ENCODE measurements around the gene DUOXA2.

- PRO-cap = no peak
- RAMPAGE, long total RNA, 2 experiments = no peak in any of the 2 experiments
Measured at GRCh38 chr15:44324722-44324970, 36.1 kb downstream of the GOLM2 start.

DNA sequence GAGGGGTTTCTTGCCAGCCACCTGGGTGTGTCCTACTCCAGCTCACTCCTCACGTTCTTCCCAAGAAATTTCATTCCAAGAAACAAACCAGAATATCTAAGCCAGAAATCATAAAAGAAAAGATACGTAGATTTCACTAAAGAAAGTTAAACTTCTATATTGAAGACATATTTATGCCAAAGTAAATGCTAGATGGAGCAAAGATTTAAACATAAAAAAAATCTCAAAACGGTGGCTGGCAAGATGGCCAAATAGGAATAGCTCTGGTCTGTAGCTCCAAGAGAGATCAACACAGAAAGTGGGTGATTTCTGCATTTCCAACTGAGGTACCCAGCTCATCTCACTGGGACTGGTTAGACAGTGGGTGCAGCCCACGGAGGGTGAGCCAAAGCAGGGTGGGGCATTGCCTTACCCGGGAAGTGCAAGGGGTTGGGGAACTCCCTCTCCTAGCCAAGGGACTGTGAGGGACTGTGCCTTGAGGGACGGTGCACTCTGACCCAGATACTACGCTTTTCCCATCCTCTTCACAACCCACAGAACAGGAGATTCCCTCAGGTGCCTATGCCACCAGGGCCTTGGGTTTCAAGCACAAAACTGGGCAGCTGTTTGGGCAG, 19.2 kb upstream of the SPG11 start:
- PRO-cap = no peak
- RAMPAGE, long total RNA, 2 experiments = no peak in any of the 2 experiments

- PRO-cap = no peak
- RAMPAGE, long total RNA, 2 experiments = no peak in any of the 2 experiments
Measured at GRCh38 chr15:45048435-45049161, 25.6 kb downstream of the SORD start.

GRCh38 chr15:45113832-45114911, at the start of gene DUOXA2:
TSS of gene DUOXA2 (plus strand) at chr15:45114326.
- PRO-cap = no peak
- RAMPAGE, long total RNA, 2 experiments = no peak in any of the 2 experiments

- PRO-cap = bidirectional peak, plus-strand start at chr15:45129470, minus-strand start at chr15:45129277
- RAMPAGE, long total RNA, 2 experiments = no peak in any of the 2 experiments
Measured at GRCh38 chr15:45128676-45129662, 710 bp downstream of the DUOXA1 start.

DNA sequence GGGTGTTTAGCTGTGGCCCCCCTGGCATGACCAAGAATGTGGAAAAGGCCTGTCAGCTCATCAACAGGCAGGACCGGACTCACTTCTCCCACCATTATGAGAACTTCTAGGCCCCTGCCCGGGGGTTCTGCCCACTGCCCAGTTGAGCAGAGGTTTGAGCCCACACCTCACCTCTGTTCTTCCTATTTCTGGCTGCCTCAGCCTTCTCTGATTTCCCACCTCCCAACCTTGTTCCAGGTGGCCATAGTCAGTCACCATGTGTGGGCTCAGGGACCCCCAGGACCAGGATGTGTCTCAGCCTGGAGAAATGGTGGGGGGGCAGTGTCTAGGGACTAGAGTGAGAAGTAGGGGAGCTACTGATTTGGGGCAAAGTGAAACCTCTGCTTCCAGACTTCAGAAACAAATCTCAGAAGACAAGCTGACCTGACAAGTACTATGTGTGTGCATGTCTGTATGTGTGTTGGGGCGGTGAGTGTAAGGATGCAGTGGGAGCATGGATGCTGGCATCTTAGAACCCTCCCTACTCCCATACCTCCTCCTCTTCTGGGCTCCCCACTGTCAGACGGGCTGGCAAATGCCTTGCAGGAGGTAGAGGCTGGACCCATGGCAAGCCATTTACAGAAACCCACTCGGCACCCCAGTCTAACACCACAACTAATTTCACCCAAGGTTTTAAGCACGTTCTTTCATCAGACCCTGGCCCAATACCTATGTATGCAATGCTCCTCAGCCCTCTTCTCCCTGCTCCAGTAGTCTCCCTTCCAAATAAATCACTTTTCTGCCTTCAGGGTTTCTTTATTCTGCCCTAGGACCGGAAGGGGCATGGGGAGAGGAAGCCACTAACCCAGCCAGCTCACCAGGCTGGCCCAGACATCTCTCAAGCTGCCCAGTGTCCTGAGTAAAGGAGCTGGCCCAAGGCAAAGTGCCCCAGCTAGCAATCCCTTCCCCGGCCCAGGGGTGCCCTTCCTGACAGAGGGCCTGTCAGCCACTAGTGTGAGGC, 22.7 kb downstream of the SHF start:
- PRO-cap = no peak
- RAMPAGE, long total RNA, 2 experiments = start-site peak on the plus strand in 1 of 2 experiments, centred at position 304 of the sequence, 29 reads per replicate

DNA sequence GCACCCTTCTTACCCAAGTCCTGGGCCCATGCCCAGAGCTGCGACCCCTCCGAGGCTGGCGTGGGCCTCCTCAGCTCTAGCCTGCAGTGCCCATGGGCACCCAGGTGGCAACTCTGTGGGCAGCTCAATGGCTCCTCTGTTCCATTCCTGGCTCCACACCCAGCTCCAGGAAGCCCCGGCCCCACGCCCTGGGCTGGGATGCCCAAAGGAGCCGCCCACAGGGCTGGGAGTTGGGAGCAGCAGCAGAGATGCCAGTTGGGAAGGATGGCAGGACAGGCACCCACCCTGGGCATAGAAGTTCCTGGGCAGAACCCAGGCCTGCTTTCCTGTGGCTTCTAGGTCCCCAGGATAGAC, 6.7 kb downstream of the SHF start:
- PRO-cap = unidirectional peak, plus-strand start at position 254 of the sequence
- RAMPAGE, long total RNA, 2 experiments = no peak in any of the 2 experiments

- PRO-cap = no peak
- RAMPAGE, long total RNA, 2 experiments = no peak in any of the 2 experiments
Measured at GRCh38 chr15:45186845-45187830, 628 bp downstream of the SHF start.

GRCh38 chr15:45378887-45379439, 619 bp upstream of the GATM start:
- PRO-cap = no peak
- RAMPAGE, long total RNA, 2 experiments = no peak in any of the 2 experiments

DNA sequence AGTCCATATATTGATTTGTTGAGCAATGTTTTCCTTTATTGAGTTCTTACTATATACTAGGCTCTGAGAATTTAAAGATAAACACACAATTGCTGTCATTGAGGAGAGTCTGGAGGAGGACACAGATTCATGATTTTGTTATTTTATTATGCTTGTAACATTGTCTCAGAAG, 19.1 kb downstream of the C15orf48 start:
- PRO-cap = no peak
- RAMPAGE, long total RNA, 2 experiments = no peak in any of the 2 experiments

DNA sequence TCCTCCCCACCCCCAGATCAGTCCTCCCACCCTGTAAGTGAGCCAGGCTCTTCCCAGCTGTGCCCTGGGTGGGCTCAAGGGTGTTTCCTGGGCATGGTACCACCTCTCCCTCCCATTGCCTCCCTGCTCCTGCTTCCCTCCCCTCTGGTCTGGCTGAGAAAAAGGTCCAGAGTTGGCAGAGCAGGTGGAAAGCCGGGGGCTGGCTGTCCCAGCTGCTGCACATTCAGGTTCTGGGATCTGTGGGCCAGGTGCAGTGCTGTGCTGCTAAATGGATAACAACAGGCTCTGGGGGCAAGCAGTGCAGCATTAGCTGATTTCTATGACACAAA, 24.7 kb downstream of the C15orf48 start:
- PRO-cap = no peak
- RAMPAGE, long total RNA, 2 experiments = no peak in any of the 2 experiments

DNA sequence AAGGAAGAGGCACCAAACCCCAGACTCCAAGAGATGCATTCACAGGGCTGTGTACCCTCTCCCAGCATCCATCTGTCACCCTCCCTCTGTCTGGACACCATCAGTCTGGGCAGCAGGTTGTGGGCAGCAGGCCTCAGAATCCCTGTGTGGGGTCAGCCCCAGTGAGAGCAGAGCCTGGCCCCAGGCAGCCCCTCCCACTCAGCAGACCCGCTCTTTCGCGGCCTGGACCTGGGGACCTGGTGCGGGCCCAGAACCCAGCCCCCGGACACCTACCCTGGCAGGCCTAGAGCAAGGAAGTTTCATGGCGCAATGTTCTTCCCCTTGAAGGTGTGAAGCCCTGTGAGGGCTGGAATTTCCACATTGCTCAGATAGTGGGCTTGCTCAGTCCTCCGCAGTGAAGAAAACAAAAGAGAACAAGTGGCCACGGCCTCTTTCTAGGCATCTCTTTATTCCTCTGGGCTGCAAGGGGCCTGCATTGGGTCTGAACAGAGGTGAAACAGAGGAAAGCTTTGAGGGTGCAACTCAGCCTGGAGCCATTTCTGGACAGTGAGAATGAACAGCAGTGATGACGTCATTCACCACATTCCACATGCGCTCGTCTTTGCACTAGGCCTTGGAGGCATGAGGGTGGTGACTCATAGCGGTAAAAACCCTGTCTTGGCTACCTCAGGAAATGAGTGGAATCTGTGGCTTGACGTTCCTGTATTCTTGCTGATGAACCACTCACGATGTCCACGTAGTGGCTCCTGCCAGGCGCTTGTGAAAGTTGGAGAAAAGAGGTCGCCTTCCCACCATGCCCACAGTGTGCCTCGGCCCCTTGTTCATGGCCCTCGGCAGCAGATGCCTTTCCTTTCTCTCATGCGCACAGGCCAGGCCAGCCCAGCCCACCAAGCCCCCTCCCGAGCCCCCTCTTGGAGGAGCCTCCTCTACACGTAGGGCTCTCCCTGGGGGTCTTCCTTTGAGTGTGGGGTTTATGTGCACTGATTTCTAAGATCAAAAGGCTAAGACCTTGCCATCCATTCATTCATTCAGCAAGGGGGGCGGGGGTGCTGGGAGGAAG, 26.1 kb downstream of the C15orf48 start:
- PRO-cap = no peak
- RAMPAGE, long total RNA, 2 experiments = no peak in any of the 2 experiments

- PRO-cap = no peak
- RAMPAGE, long total RNA, 2 experiments = no peak in any of the 2 experiments
Measured at GRCh38 chr15:45521859-45522713, 469 bp downstream of the SLC30A4 start.

DNA sequence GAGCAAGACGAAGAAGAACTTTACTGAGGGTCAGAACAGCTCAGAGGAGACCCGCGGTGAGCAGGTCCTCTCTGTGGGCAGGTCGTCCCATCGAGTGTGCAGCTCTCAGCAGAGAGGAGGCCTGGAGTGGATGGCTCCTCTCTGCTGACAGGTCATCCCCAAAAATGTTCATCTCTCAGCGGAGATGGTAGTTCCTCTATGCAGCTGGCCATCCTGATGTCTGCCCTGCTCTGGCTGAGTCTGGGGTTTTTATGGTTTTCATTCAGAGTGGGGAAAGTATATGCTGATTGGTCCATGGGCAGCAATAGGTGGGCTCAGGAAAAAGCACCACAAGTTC, 13.4 kb upstream of the BLOC1S6 start:
- PRO-cap = no peak
- RAMPAGE, long total RNA, 2 experiments = no peak in any of the 2 experiments

DNA sequence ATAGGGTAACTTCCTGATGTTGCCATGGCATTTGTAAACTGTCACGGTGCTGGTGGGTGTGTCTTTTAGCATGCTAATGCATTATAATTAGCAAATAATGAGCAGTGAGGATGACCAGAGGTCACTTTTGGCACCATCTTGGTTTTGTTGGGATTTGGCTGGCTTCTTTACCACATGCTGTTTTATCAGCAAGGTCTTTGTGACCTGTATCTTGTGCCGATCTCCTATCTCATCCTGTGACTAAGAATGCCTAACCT, 3.3 kb upstream of the BLOC1S6 start:
- PRO-cap = no peak
- RAMPAGE, long total RNA, 2 experiments = no peak in any of the 2 experiments

GRCh38 chr15:45586481-45586792, 742 bp upstream of the BLOC1S6 start:
- PRO-cap = no peak
- RAMPAGE, long total RNA, 2 experiments = no peak in any of the 2 experiments

DNA sequence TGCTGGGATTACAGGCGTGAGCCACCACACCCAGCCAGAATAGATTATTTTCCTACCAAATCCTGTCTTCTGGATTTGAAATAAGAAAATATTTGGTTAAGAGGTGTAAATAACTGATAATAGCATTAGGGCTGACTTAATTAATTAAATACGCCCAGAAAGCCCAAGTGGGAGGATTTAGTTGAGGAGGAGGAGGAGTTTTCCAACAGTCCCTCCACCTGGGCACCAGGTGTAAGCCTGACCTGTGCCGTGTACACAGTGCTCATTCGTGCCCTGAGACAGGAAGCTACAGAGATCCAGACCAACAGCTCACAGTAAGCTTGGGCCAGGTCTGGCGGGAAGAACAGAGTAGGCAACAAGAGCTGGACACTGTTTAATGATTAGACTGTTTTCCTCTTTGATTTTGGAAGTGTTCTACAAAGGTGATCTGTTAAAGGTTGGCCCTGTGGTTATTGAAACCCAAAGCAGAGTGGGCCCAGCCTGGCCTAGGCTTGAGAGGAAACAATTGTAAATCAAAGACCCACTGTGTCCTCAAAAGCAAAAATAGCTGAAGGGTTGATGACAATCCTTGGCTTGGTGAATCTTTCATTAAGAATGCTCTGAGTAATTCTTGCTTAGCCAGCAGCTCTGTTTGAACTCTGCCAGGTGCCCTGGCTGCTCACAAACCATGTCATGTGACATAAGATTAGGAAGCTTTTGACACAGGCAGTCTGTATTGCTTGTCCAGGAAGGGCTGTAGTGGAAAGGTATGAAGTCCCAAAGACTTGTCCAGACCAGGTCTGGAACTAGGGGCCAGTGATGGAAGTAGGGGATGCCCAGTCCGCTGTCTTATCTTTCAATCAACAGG, 13.8 kb downstream of the SQOR start:
- PRO-cap = no peak
- RAMPAGE, long total RNA, 2 experiments = no peak in any of the 2 experiments

- PRO-cap = no peak
- RAMPAGE, long total RNA, 2 experiments = no peak in any of the 2 experiments
Measured at GRCh38 chr15:47756787-47757290, 39.5 kb downstream of the SEMA6D start.

DNA sequence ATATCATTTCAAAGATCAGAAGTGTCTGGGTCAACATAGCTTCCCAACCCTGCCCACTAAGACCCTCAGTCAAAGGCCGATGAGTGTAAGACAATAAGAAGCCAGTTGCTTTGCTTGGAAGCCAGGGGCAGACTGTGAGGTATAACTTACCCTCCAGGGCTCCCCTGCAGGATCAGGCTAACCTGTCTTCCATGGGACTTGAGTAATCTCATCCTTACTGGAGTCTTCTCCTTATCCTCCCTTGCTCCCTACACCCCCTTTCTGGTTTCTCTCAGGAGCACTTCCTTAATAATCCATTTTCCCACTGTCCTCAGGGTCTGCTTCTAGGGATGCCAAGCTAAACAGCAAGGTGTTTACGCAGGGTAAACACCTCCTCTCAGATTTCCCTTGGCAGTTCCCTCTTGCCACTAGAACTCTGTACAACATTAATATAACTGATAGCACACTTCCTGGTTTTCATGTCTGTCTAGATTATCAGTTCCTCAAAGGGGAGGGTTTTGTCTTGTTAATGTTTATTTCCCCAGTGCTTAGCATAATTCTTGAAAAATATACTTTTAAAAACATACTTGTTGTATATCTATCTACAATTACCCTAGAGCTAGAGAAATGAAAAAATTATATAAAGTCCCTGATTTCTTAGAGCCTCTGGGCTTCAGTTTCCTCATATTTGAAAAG, 118.1 kb upstream of the SLC24A5 start:
- PRO-cap = no peak
- RAMPAGE, long total RNA, 2 experiments = no peak in any of the 2 experiments

DNA sequence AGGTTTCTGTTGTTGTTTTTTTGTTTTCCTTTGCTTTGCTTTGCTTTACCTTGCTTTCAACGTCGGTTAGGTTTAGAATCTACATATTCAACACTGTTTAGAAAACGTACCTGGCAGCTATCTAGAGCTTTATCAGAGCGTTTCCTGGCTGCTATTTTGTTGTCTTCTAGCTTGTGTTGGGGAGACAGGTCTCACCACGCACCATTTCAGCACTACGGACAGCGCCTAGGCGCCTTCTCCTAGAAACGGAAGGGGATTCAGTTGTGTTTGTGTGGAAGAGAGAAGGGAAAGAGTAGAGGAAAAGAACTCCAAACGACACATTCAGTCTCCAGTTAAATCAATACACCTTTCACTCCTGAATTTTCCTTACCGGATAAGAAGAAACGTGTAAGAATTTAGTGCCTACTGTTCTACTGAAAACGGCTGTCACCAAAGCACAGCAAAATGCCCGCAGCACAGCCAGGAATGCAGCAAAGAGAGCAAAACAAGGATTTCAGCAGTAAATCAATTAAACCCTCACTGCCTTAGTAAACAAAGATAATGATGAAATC, 567 bp upstream of the CTXN2 start:
- PRO-cap = no peak
- RAMPAGE, long total RNA, 2 experiments = no peak in any of the 2 experiments

Measured in lower leg skin (tissue), 2 donors.